Astrocyte (in vitro differentiated cells and primary cell): ENCODE data around the gene AKAP17A.

DNA sequence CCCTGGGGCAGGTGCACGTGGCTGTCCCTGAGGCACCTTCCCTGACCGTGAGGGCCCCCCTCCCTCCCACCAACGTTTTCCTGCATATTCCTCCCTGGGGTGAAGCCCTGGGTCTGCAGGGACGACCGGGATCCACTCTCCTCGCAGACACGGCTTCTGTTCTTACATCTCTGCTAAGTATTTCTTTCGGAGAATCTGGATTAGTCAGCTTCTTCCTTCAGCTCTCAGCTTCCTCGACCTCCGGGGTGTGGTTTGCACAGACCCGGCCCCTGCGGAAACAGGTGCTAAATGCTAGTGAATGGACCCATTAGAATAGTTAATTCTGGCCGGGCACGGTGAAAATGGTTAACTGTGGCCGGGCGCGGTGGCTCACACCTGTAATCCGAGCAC, 21.3 kb upstream of the PLCXD1 start:
- PRO-cap, result no peak
- RRBS, 2 experiments, result 78 to 88% methylated on average over 3 to 7 of the region's 18 CpGs

- PRO-cap, result no peak
- RRBS, 2 experiments, result 2 to 3% methylated on average over 30 of the region's 126 CpGs
Observed at GRCh38 chrX:373417-374567, 12.9 kb downstream of the PPP2R3B start.

DNA sequence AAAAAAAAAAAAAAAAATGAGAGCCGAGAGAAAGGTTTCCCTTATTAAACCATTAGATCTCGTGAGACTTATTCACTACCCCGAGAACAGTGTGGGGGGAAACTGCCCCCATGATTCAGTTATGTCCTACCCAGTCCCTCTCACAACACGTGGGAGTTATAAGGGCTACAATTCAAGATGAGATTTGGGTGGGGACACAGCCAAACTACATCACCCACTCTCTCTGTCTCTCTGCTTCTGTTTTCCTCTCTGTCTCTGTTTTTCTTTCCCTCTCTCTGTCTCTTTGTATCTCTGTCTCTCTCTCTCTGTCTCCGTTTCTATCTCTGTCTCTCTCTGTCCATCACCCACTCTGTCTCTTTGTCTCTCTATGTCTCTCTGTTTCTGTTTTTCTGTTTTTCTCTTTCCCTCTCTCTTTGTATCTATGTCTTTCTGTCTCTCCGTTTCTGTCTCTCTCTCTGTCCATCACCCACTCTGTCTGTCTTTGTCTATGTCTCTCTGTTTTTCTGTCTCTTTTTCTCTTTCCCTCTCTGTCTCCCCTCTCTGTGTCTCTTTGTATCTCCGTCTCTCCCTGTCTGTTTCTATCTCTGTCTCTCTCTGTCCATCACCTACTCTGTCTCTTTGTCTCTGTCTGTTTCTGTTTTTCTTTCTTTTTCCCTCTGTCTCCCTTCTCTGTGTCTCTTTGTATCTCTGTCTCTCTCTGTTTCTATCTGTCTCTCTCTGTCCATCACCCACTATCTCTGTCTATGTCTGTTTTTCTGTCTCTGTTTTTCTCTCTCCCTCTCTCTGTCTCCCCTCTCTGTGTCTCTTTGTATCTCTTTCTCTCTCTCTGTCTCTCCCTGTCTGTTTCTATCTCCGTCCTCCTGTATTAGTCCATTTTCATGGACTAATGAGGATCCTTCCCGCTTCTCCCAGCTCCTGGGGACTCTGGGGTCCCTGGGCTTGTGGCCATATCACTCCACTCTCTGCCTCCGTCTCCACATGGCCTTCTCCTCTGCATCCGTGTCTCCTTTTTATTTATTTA, 25.5 kb downstream of the IL3RA start:
- PRO-cap, result no peak
- RRBS, 2 experiments, result no CpG with 5 or more reads among the region's 11 CpGs

DNA sequence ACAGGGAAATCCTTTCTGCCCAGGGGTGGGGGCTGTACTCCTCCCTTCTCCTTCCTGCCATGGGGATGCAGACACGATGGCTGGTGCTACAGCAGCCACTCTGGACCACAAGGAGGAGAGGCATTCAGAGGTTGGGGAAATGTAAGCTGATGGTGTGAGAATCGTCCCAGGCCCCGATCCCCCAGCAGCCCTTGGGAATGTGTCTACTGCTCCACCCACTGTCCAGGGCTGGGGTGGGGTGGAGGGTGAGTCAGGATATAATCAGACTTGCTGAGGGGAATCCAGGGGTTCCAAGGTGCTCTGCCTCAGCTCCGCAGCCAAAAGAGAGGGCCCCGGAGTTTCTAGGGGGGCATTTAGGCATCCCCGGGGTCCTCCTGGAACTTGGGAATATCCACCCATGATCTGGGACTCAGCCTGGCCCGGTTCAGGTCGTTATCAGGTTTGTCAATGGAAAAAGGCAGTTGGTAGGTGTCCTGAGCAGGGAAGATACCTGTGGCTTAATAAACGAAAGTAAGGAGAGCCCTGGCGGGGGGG, 26.6 kb upstream of the SLC25A6 start:
- PRO-cap, result no peak
- RRBS, 2 experiments, result 96% methylated on average over 2 of the region's 10 CpGs

DNA sequence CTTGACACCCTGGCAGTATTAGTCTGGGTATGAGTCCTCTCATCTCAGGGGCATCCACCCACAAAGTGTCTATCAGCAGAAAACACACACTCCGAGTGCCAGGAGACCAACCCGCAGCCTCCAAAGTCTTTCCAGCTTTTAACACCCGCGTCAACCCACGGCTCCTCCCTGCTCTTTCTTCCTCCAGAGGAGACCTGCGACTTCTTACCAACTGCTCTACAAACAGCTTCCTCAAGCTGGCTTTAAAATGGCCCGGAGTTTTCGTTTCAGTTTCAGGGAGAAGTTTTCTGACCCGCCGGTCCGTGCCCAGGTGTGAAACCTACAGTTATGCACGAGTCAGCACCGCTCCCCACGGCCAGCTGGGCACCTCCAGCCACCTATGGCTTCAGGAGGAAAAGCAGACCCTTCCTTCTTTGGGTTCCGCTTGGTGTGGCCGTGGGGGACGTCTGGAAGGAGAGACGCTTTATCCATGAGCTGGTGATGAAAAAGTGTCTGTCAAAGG, 14.4 kb upstream of the ASMTL start:
- PRO-cap, result no peak
- RRBS, 2 experiments, result no CpG with 5 or more reads among the region's 18 CpGs

GRCh38 chrX:1517184-1517807, 19.7 kb downstream of the P2RY8 start:
- PRO-cap, result no peak
- RRBS, 2 experiments, result no CpG with 5 or more reads among the region's 7 CpGs

- PRO-cap, result unidirectional peak, plus-strand start at chrX:1591607
- RRBS, 2 experiments, result 1 to 2% methylated on average over 36 to 41 of the region's 72 CpGs
Observed at GRCh38 chrX:1591253-1591958, at the start of gene AKAP17A. AKAP17A (plus strand) TSS chrX:1591604.

- PRO-cap, result no peak
- RRBS, 2 experiments, result no CpG with 5 or more reads among the region's 4 CpGs
Observed at GRCh38 chrX:1828742-1828941, 213.8 kb downstream of the ASMT start.

- PRO-cap, result no peak
- RRBS, 2 experiments, result no CpG with 5 or more reads among the region's 9 CpGs
Observed at GRCh38 chrX:2137684-2138619, 362.8 kb downstream of the DHRSX start.

DNA sequence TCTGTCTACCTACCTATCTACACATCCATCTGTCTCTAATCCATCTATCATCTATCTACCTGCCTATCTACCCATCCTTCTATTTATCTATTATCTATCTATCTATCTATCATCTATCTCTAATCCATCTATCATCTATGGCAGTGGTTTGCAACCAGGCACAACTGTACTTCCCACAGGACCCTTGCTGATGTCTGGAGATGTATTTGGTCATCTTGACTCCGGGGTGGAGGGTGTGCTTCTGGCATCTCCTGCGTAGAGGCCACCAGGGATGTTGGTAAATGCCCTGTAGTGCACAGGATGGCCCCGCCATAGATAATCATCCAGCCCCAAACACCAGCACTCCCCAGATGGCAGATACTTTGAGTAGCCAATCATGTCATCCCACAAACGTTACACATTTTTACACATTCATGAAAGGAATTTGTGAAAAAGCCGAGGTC, 306.7 kb downstream of the DHRSX start:
- PRO-cap, result no peak
- RRBS, 2 experiments, result no CpG with 5 or more reads among the region's 5 CpGs

DNA sequence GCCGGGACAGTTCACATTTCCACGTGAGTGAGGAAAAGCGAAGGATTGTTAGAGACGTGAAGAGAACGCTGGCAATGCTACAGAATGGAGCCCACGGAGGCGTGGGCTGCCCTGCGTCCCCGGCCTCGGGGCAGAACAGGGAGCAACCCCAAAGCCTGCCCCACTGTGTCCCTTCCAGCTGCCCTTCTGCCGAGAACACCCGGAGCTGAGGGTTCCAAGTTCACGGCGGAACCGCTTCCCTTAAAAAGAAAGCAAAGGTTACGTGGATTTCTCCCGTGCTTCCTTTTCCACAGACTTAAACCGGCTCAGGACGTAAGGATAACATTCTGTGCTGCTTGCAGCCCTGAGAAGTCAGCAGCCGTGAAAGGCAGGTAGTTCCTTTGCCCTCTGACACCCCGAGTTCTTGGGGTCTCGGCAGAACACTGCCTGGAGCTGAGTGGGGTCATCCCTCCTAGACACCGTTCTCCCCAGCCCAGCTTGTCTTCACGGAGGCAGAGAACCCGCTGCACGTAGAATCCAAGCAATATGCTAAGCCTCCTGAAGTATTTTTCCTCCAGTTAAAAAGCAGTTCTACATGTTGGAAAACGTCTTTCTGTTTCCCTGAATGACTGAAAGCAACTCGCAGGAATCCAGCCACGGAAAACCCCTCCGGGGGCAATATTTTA, 14.1 kb downstream of the DHRSX start:
- PRO-cap, result no peak
- RRBS, 2 experiments, result 62 to 66% methylated on average over 5 to 15 of the region's 30 CpGs

DNA sequence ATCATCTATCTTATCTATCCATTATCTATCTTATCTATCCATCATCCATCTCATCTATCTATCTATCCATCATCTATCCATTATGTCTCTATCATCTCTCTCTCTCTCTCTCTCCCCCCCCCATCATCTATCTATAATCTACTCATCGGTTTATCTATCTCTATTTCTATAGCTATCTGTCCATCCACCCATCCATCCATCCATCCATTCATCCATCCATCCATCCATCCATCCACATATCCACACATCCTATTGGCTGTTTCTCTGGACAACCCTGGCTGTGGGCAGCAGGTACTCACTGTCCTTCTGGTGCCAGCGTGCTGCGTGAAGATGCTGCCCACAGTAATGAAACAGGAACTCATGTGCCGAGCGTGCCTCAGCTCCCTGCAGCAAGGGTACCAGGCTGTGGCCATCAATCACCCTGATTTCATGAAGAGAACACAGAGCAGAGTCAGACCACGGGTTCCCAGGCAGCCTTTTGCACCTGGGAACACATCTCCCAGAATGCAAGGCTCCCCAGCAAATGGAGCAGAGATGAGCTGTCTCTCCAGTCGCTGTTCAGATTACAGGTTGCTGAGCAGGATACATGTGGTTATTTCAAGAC, 20.6 kb downstream of the ARSD start:
- PRO-cap, result no peak
- RRBS, 2 experiments, result no CpG with 5 or more reads among the region's 7 CpGs

DNA sequence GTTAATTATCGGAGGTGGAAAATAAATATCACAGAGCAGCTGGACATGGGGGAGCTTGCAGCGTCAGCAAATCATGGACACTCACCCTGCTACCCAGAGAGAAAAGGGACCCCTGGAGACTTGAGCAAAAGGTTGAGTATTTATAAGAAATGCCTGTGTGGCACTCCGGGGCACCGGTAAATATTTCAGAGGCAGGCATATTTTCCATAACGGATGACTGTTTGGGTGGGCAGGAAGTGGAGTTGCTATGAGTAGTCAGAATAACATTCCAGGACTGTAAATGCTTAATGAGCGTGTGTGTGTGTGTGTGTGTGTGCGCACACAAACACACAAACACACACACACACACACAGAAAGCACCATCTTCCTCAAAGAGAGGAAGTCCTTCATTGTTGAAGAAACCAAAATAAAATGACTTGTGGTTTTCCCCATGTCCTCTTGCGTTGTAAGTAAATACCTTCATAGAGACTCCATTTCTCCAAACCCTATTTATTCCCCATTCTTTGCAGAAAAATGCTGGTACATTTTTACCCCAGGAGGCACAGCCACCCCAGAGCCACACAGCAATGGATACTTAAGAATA, 74.6 kb downstream of the MXRA5 start:
- PRO-cap, result no peak
- RRBS, 2 experiments, result no CpG with 5 or more reads among the region's 8 CpGs

- PRO-cap, result no peak
- RRBS, 2 experiments, result no CpG with 5 or more reads among the region's 44 CpGs
Observed at GRCh38 chrX:3838199-3838658, 124.8 kb upstream of the PRKX start.

DNA sequence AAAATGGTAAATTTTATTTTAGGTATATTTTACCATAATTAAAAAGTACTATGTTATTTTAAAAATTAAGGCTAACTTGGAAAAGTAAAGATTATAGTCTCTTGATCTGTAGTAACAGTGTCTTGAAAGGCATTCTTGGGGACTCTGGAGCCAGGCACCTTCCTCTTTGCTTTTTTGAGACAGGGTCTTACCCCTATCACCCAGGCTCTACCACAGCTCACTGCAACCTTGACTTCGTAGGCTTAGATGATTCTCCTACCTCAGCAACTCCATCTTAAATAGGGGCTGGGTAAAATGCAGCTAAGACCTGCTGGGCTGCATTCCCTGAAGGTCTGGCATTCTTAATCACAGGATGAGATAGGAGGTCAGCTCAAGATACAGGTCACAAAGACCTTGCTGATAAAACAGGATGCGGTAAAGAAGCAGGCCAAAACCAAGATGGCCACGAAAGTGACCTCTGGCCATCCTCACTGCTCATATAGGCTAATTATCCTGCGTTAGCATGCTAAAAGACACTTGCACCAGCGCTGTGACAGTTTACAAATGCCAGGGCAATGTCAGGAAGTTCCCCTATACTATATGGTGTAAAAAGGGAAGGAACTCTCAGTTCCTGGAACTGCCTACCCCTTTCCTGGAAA, 770.8 kb upstream of the PRKX start:
- PRO-cap, result no peak
- RRBS, 2 experiments, result no CpG with 5 or more reads among the region's 5 CpGs

GRCh38 chrX:5052064-5052465, 1176.6 kb downstream of the NLGN4X start:
- PRO-cap, result no peak
- RRBS, 2 experiments, result no CpG with 5 or more reads among the region's 3 CpGs

GRCh38 chrX:6689771-6690264, 154.9 kb upstream of the VCX3A start:
- PRO-cap, result no peak
- RRBS, 2 experiments, result no CpG with 5 or more reads among the region's 14 CpGs

DNA sequence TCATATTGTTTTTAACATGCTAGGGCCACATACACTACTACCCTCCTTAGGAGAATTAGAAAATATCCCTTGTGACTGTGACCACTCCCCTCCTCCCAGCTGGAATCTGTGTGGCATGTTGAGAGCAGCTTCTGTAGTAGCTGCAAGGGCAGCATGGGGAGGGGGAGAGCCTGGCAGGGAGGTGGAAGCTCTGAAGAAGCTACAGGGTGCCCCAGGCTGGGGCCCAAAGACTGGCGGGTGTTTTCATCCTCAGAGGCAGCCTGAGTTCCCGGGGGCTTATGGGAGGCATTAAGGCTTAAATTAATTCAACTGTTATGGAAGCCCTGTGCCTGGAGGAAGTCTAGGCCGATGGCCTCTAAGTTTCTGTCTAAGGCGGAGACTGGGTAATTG, 37.6 kb upstream of the STS start:
- PRO-cap, result no peak
- RRBS, 2 experiments, result no CpG with 5 or more reads among the region's 4 CpGs

GRCh38 chrX:7132200-7133186, 15.0 kb upstream of the STS start:
- PRO-cap, result no peak
- RRBS, 2 experiments, result no CpG with 5 or more reads among the region's 6 CpGs

- PRO-cap, result no peak
- RRBS, 2 experiments, result no CpG with 5 or more reads among the region's 7 CpGs
Observed at GRCh38 chrX:7218998-7219864, 71.3 kb upstream of the PUDP start.